ENCODE measurements around the genes SCT, CEND1, SLC25A22 and POLR2L.

- PRO-cap: no peak
CAGE:
- cytosol, long polyA minus RNA: no peak
- cytosol, long polyA plus RNA: no peak
- long polyA plus RNA: no peak
- nucleus, long polyA minus RNA: no peak
- nucleus, long polyA plus RNA: start-site peak on the plus strand at chr11:208933-209142, 15 and 15 reads in 2 replicates
These were observed 1.5 kb downstream of the RIC8A start for GRCh38 chr11:208958-209369.

GRCh38 chr11:272199-272754, 5.9 kb upstream of the NLRP6 start:
- PRO-cap: no peak
CAGE:
- cytosol, long polyA minus RNA: no peak
- cytosol, long polyA plus RNA: no peak
- long polyA plus RNA: no peak
- nucleus, long polyA minus RNA: no peak
- nucleus, long polyA plus RNA: no peak

- PRO-cap: no peak
CAGE:
- cytosol, long polyA minus RNA: no peak
- cytosol, long polyA plus RNA: no peak
- long polyA plus RNA: no peak
- nucleus, long polyA minus RNA: no peak
- nucleus, long polyA plus RNA: no peak
These were observed 1.7 kb upstream of the PGGHG start for GRCh38 chr11:287186-287568.

GRCh38 chr11:293474-294296, 4.8 kb downstream of the PGGHG start:
- PRO-cap: no peak
CAGE:
- cytosol, long polyA minus RNA: no peak
- cytosol, long polyA plus RNA: no peak
- long polyA plus RNA: no peak
- nucleus, long polyA minus RNA: no peak
- nucleus, long polyA plus RNA: no peak

- PRO-cap: no peak
CAGE:
- cytosol, long polyA minus RNA: no peak
- cytosol, long polyA plus RNA: no peak
- long polyA plus RNA: no peak
- nucleus, long polyA minus RNA: no peak
- nucleus, long polyA plus RNA: no peak
These were observed 2.5 kb downstream of the IFITM2 start for GRCh38 chr11:310012-310544.

- PRO-cap: no peak
CAGE:
- cytosol, long polyA minus RNA: no peak
- cytosol, long polyA plus RNA: no peak
- long polyA plus RNA: no peak
- nucleus, long polyA minus RNA: no peak
- nucleus, long polyA plus RNA: no peak
These were observed 698 bp upstream of the IFITM1 start for GRCh38 chr11:313120-313563.

- PRO-cap: no peak
CAGE:
- cytosol, long polyA minus RNA: no peak
- cytosol, long polyA plus RNA: no peak
- long polyA plus RNA: no peak
- nucleus, long polyA minus RNA: no peak
- nucleus, long polyA plus RNA: no peak
These were observed 5.0 kb upstream of the IFITM3 start for GRCh38 chr11:325462-326323.

DNA sequence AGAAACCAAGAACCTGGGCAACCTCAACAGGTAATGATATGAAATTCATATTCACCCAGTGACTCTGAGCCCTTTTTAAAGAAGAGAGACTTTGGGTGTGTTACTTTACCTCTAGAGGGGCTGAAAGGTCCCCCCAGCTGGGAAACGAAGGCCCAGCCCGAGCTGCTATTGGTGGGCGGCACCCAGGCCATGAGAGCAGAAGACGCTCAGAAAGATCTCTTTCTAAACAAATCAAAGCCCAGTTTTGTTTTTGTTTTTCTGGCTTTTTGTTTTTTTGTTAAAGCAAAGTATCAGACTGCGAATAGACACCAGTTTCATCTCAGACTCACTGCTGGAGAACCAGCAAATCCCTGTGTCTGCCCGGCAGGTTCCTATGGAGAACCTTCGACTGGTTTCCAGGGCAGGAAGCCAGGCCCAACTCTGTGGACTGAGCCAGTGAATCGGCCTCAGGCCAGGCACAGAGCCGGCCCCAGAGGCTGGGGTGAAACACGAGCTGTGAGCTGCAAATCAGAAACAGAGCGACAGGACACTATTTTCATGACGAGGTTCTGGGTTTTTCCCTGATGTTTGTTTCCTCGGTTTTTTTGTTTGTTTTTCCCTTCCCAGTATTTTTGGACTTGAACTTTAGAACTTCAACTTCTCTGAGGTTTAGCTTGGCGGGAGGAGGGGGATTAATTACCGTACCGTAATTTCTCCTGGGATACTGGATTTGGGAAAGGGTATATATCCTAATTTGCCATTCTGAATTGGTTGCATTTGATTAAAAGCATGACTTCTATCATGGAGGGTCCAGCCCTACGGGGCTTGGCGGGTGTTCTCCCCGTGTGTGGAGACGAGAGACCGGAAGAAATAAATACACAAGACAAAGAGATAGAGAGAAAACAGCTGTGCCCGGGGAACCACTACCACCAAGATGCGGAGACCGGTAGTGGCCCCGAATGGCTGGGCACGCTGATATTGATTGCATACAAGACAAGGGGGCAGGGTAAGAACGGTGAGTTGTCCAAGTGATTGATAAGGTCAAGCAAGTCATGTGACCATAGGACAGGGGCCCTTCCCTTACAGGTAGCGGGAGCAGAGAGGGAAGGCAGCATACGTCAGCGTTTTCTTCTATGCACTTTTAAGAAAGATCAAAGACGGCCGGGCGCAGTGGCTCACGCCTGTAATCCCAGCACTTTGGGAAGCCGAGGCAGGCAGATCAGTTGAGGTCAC, 15.8 kb upstream of the B4GALNT4 start:
- PRO-cap: no peak
CAGE:
- cytosol, long polyA minus RNA: no peak
- cytosol, long polyA plus RNA: no peak
- long polyA plus RNA: no peak
- nucleus, long polyA minus RNA: no peak
- nucleus, long polyA plus RNA: no peak

- PRO-cap: bidirectional peak, plus-strand start at chr11:469874, minus-strand start at chr11:469775
CAGE:
- cytosol, long polyA minus RNA: no peak
- cytosol, long polyA plus RNA: no peak
- long polyA plus RNA: no peak
- nucleus, long polyA minus RNA: no peak
- nucleus, long polyA plus RNA: no peak
These were observed 19.5 kb downstream of the PTDSS2 start for GRCh38 chr11:469264-470318.

- PRO-cap: no peak
CAGE:
- cytosol, long polyA minus RNA: no peak
- cytosol, long polyA plus RNA: no peak
- long polyA plus RNA: no peak
- nucleus, long polyA minus RNA: no peak
- nucleus, long polyA plus RNA: no peak
These were observed 9.9 kb downstream of the RNH1 start for GRCh38 chr11:496939-497724.

- PRO-cap: no peak
CAGE:
- cytosol, long polyA minus RNA: no peak
- cytosol, long polyA plus RNA: no peak
- long polyA plus RNA: no peak
- nucleus, long polyA minus RNA: no peak
- nucleus, long polyA plus RNA: no peak
These were observed 7.9 kb downstream of the RNH1 start for GRCh38 chr11:498907-499770.

DNA sequence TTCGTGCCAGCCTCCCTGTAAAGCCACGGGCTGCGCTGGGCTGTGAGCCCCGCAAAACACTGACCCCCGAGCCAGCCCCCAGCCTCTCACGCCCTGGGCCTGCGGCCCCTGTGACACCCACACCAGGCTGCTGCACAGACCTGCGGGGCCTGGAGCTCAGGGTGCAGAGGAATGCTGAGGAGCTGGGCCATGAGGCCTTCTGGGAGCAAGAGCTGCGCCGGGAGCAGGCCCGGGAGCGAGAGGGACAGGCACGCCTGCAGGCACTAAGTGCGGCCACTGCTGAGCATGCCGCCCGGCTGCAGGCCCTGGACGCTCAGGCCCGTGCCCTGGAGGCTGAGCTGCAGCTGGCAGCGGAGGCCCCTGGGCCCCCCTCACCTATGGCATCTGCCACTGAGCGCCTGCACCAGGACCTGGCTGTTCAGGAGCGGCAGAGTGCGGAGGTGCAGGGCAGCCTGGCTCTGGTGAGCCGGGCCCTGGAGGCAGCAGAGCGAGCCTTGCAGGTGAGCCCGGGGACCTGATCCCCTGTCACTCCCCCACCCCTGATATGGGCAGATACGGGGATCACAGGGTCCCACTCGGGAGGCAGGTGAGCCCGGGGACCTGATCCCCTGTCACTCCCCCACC, 1.6 kb downstream of the RASSF7 start:
- PRO-cap: no peak
CAGE:
- cytosol, long polyA minus RNA: no peak
- cytosol, long polyA plus RNA: no peak
- long polyA plus RNA: no peak
- nucleus, long polyA minus RNA: no peak
- nucleus, long polyA plus RNA: no peak

- PRO-cap: no peak
CAGE:
- cytosol, long polyA minus RNA: no peak
- cytosol, long polyA plus RNA: no peak
- long polyA plus RNA: no peak
- nucleus, long polyA minus RNA: no peak
- nucleus, long polyA plus RNA: no peak
These were observed 3.5 kb downstream of the RASSF7 start for GRCh38 chr11:564229-564747.

GRCh38 chr11:592216-592860, 16.1 kb downstream of the PHRF1 start:
- PRO-cap: no peak
CAGE:
- cytosol, long polyA minus RNA: no peak
- cytosol, long polyA plus RNA: no peak
- long polyA plus RNA: no peak
- nucleus, long polyA minus RNA: no peak
- nucleus, long polyA plus RNA: no peak

GRCh38 chr11:627057-627665, at the start of gene SCT:
TSS of gene SCT (minus strand) at chr11:627181.
- PRO-cap: no peak
CAGE:
- cytosol, long polyA minus RNA: no peak
- cytosol, long polyA plus RNA: no peak
- long polyA plus RNA: no peak
- nucleus, long polyA minus RNA: no peak
- nucleus, long polyA plus RNA: no peak

GRCh38 chr11:692738-693201, 2.3 kb downstream of the DEAF1 start:
- PRO-cap: no peak
CAGE:
- cytosol, long polyA minus RNA: no peak
- cytosol, long polyA plus RNA: no peak
- long polyA plus RNA: no peak
- nucleus, long polyA minus RNA: no peak
- nucleus, long polyA plus RNA: no peak

- PRO-cap: no peak
CAGE:
- cytosol, long polyA minus RNA: start-site peak on the minus strand at chr11:790514-790618, 5 reads
- cytosol, long polyA plus RNA: no peak
- long polyA plus RNA: no peak
- nucleus, long polyA minus RNA: no peak
- nucleus, long polyA plus RNA: no peak
These were observed at the start of gene CEND1 for GRCh38 chr11:790005-790987. TSS of gene CEND1 (minus strand) at chr11:790090.

GRCh38 chr11:797819-798740, at the start of gene SLC25A22:
TSS of gene SLC25A22 (minus strand) at chr11:798281.
- PRO-cap: bidirectional peak, plus-strand start at chr11:798045, minus-strand start at chr11:797973; unidirectional peak, minus-strand start at chr11:798245
CAGE:
- cytosol, long polyA minus RNA: start-site peak on the minus strand at chr11:798267-798281, 12 reads
- cytosol, long polyA plus RNA: no peak
- long polyA plus RNA: no peak
- nucleus, long polyA minus RNA: no peak
- nucleus, long polyA plus RNA: start-site peak on the minus strand at chr11:797954-798016, 6 and 19 reads in 2 replicates; start-site peak on the minus strand at chr11:798240-798316, 24 and 86 reads in 2 replicates

GRCh38 chr11:829886-830130, 2.1 kb downstream of the CRACR2B start:
- PRO-cap: no peak
CAGE:
- cytosol, long polyA minus RNA: no peak
- cytosol, long polyA plus RNA: no peak
- long polyA plus RNA: no peak
- nucleus, long polyA minus RNA: no peak
- nucleus, long polyA plus RNA: no peak

DNA sequence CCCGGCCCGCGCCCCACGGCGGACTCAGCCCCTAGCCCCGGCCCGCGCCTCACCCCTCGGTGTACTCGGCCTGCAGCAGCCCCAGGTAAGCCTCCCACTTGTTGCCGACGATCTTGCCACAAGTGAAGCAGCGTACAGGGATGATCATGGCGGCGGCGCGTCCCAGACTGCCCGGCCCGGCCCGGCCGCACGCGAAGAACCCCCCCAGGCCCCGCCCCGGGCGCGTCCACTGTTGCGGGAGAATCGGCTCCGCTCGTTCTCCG, at the start of gene POLR2L:
TSS of gene POLR2L (minus strand) at position 169 of the 263 bp plus-strand sequence.
- PRO-cap: bidirectional peak, plus-strand start outside the sequence, minus-strand start at position 169 of the sequence
CAGE:
- cytosol, long polyA minus RNA: start-site peak on the minus strand centred at position 162 of the sequence, 10 bp wide, 23 reads
- cytosol, long polyA plus RNA: start-site peak on the minus strand centred at position 157 of the sequence, 33 bp wide, 3,509 and 4,106 reads in 2 replicates
- long polyA plus RNA: start-site peak on the minus strand centred at position 158 of the sequence, 32 bp wide, 3,784 and 2,779 reads in 2 replicates
- nucleus, long polyA minus RNA: start-site peak on the minus strand centred at position 171 of the sequence, 5 bp wide, 393 reads
- nucleus, long polyA plus RNA: start-site peak on the minus strand centred at position 171 of the sequence, 5 bp wide, 523 and 483 reads in 2 replicates